Aorta (tissue), 1 donor: ENCODE measurements around a stretch of chr18.

DNA sequence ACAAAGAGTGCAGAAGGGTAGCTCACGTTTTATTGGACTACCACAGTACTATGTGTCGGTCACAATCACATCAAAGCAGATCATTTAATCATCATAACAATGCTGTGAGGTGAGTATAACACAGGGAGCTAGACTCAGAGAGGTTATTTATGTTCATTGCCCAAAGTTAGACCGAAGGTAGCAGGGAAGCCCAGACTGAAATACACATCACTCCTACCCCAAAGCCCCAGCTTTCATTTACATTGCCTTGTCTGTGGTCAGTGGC is 160.7 kb downstream of the CDH20 start:
- PRO-cap = no peak

- PRO-cap = no peak
Measured at GRCh38 chr18:61554358-61554858, 221.2 kb downstream of the CDH20 start.

- PRO-cap = no peak
Measured at GRCh38 chr18:61735780-61736140, 157.0 kb downstream of the RNF152 start.

DNA sequence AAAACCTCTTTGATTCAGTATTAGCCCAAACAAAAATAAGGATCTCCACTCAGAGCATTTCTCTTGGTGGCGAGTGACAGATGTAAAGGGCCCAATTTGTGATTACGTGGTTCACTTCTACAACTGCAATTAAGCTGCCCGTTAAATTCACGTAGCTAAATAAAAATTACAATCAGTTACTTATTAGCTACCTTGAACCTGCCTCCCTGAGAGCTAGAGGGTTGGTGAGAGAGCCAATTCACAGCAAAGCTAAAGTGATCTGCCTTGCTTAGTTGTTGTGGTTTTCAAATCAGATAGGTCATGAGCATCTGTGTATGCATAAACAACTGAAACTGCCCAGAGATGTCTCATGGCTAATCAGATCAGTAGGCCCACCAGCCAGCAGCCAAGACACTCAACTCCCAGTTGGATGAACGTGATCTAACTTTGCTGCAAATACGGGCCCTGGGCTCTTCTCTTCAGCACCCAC is 156.6 kb downstream of the RNF152 start:
- PRO-cap = no peak

DNA sequence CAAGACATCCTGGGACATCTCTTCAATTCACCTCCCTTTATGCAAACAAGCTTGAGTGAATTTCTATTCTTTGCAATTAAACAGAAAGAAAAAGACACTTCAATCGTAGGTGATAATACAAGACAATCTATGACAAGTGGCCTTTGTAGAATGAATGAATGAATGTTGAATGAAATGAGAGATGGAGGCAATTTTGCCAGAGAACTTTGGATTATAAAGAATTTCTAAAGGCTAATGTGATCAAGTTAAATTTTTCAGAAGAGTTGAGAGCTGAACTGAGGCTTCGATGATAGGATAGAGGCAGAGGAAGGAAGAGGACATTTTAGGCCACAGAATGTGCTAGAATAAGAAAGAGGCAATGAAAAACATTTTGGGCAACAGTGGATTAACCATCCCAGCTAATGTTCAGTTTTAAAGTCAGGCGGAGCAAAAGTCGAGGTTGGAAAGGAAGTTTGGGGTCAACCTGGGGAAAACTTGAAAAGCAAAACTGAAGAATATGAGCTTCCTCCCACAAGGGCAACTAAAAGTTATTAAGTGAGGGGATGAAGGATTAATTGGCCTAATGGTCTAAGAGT is 6.0 kb downstream of the RNF152 start:
- PRO-cap = no peak

- PRO-cap = no peak
Measured at GRCh38 chr18:62060841-62061192, 126.0 kb downstream of the PIGN start.

GRCh38 chr18:62497394-62497703 is 25.5 kb upstream of the ZCCHC2 start:
- PRO-cap = no peak

- PRO-cap = unidirectional peak, plus-strand start at chr18:62522271; bidirectional peak, plus-strand start at chr18:62523098, minus-strand start at chr18:62522846
Measured at GRCh38 chr18:62522082-62522898, 535 bp upstream of the ZCCHC2 start.

- PRO-cap = no peak
Measured at GRCh38 chr18:62525537-62526007, 2.7 kb downstream of the ZCCHC2 start.

GRCh38 chr18:62538939-62540140 is 16.5 kb downstream of the ZCCHC2 start:
- PRO-cap = no peak

- PRO-cap = no peak
Measured at GRCh38 chr18:62550654-62551346, 28.0 kb downstream of the ZCCHC2 start.

DNA sequence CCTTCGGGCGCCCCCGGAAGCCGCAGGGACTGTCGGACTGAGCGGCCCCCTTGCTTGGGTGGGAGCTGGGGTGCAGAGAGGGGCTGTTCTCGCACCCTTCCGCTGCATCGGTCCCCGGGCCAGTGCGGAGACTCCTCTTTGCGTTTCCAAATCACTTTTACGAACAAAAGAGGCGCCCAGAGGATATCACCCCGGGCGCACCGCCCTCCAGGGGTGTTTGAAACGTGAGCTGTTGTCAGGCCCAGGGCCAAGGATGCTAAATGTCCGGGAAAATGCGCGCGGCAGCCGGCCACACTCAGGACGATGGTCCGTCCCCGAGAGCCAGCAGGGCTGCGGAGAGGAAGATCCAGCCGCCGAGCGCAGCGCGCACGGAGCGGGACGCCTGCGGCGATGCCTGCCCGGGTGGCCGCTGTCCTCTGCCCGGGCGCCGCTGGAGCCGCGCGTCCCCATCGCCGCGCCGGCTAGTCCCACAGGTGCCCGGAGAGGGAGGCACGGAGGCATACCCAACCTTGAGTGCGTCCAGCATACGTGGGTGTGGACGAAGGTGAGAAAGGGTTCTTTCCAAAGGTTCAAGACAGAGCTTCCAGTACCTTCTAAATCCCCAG is 73.8 kb downstream of the ZCCHC2 start:
- PRO-cap = no peak

- PRO-cap = no peak
Measured at GRCh38 chr18:62632739-62633190, 82.6 kb upstream of the PHLPP1 start.

DNA sequence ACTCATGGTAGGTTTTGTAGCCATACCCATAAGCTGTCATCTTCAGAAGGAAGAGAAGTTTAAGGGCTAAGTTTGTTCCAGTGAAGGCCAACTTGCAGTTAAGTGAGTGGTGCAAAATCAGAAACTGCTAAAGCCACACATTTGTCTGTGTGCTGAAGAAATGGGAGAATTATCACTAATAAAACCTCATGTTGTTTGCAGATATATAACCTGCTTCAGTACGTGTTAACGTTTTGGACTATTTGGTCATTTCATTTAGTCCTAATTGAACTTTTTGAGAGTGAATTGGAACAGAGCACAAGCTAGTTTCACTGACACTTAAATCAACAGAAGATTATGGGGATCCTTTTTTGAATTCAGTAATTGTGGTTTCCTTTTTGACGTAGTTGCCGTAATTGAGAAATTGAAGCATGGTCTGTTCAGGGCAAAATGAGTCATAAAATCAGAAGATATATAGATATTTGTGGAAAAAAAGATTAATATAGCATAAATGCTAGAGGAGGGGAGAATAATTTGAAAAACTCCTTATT is 69.2 kb downstream of the PHLPP1 start:
- PRO-cap = no peak

- PRO-cap = no peak
Measured at GRCh38 chr18:62991793-62992427, 276.6 kb downstream of the PHLPP1 start.

- PRO-cap = no peak
Measured at GRCh38 chr18:63062416-63062653, 257.2 kb downstream of the BCL2 start.

DNA sequence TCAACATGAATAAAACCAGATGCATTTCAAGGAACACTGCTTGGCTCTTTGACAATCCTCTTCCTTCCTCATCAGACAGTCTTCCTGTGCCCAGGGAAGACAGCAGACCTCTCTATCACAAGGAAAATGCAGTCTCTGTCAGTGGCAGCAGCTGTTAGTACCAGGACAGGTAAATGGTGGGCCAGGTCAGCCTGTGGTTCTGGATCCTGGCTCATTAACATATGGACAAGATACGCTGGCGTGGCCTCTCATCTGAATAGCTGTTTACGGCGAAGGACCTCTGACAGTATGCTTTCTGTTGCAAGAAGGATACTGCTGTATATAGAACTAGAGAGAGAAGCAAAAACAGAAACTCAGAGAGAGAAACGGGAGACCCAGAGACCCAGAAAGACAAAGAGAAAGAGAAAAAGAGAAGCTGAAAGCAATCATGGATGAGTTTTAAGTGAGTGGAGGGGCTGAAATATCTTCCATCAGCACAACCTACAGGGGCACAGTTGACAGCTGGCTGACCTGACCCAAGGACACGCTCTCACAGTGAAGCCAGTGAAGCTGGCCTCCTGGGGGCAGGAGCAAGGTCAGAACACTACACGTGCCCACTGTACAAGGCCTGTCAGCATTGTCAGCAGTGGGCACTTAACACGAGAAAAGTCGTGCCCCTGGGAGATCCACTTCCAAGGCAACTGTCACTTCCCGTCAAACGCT is 176.6 kb downstream of the BCL2 start:
- PRO-cap = no peak

GRCh38 chr18:63225973-63226447 is 93.6 kb downstream of the BCL2 start:
- PRO-cap = no peak

DNA sequence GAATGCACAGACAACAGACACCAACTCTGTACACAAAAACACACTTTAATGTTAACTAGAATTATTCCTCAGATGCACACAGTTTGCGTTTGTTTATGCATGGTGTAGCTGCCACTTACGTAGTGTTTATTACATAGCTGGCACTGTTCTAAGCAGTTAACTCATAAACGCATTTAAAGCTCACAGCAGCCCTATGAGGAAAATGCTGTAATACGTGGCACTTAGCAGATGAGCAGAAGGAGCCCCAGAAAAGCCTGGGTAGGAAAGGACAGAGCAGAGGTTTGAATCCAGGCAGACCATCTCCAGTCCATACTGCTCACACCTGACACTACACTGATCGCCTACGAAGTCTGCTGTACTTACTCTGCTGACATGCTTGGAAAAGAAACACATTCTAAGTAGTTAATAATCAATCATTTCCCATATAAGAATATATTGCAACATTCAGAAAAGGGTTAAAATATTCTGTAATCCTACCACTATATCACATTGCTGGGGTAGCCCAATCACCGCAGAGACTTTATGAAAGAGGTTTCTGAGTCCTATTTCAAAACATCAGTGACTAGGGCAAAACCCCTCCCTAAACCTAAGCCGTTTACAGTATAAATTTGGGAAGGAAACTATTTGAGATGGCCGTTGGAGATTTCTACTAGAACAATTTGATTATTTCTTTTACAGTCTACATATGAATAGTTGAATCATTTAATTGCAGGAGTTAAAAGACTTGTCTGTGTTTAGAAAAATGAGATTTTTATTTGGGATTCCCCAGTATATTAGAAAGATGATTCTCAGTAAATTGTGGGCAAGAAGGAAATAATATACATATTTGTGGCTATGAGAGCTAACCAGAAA is 66.4 kb downstream of the BCL2 start:
- PRO-cap = no peak

DNA sequence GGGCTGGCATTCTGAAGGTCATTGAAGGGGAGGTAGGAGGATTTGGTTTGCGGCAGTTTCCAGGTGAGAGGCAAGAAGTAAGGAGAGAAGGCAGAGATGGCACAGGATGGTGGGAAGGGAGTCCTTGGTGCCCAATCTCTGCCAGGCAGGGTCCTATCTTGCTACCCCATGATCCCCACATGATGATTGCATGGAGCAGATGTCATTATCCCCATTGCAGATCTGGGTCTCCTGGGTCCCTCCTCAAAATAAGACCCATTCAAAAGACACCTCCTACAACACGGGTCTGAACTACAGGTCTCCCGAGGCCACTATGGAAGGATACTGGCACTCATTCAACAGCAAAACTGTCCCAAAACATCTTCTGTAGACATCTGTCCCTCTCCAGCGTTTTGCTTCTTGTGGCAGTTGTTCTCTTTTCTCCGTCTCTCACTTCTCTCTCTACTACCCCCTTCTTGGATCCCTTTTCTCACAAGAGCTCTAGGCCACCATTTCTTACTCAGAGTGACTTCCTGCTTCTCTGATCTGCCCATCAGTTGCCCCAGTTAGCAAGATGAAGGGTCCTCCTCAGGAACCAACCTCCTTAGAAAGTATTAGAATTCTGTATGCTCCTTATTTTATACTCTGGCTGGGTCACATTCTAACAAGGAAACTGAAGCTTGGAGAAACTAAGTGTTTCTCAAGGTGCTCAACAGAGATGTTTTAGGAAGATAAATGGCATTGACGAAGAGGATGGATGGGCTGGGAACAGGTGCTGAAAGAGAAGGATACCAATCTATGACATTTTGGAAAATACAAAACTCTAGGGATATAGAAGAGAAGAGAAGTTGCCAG is 32.7 kb downstream of the BCL2 start:
- PRO-cap = no peak